Airway epithelial cell (primary cell): ENCODE results near the gene C12orf76.

- RAMPAGE, long total RNA: no peak
Measured at GRCh38 chr12:109099244-109099762, 1.9 kb downstream of the UNG start.

- RAMPAGE, long total RNA: no peak
Measured at GRCh38 chr12:109575590-109576065, 2.0 kb downstream of the MVK start.

GRCh38 chr12:109714773-109715157 is 1.1 kb downstream of the FAM222A start:
- RAMPAGE, long total RNA: no peak

DNA sequence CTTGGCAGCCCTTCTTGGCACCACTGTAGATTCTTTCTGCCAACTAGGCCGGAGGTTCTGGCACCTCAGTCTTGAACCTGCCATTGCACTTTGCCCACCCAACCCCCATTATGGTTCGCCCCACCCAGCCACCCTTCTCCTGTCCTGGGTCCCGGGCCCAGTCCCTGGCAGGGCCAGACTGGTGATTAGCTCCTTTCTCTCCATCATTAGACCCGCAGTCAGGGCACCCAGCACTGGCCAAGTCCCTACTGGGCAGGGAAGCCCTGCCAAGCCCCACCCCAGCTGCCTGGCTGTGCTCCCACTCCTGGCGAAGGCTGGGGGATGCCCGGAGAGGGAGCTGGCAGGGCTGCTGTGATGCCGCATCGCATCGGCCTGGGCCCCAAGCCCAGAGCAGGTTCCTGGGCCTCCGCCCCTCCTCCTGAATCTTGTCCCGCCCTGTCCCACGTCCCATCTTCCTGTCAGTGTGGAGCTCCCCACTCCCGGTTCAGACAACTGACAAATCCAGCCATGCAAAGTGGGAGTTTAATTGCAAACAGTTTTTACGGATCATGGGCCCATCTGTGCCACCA is 9.8 kb downstream of the FAM222A start:
- RAMPAGE, long total RNA: no peak

DNA sequence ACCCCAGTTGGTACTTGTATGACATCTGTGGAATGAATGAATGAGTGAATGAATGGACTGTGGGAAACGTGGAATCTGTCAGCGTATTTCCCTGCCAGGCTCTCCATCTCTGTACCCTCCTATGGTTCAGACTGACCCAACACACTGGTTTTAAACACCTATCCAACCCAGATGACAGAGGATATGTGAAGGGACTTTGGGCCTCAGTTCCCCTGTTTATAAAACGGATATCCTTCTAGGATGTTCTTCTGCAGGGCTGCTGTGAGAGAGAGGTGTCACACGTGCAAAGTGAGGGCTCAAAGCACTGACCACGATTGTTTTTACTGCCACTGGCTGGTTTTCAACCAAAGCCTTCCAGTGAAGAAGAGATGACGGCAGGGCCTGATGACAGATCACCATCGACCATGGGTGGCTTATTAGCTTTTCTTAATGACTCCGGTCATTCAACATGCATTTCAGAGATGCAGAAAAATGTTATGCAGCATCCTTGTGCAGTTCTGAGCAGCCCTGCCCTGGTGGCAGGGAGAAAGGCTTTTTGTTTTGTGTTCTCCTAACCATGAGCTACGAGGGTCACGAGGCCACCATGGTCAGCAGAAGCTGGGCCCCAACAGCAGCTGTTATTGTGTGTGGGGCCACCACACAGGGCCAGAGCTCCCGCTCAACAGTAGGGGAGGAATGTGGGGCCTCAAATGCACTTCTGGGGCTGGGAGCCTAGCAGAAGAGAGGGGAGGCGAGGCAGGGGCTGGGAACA is 16.7 kb downstream of the GLTP start:
- RAMPAGE, long total RNA: no peak

DNA sequence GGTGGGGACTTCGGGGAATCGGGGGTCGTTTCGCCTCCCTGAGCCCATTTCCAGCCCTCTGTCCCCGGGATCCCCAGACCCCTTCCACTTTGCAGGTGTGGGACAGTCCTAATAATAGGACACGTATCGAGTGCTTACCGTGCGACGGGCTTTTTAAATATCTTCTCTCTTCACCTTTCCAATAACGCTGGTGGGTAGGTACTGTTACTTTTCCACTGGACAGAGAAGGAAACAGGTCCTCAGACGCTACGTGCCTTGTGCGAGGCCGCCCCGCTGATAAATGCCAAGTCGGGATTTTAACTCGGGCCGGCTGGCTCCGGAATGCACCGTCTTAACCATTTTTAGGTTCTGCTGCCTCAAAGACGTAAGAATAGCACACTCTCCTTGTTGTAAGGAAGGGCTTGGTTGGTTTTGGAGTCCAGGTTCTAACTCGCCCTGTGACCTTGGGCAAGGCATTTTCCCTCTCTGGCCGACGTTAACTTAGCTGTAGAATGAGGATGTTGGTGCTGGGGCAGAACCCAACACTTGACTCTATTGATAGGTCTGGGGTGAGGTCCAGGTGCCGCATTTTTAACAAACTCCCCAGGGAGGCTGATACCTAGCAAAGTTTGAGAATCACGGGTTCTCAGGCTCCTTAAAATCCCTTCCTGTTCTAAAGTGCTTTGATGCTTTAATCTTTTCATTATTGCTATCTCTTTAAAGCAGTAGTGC is 739 bp downstream of the ANKRD13A start:
- RAMPAGE, long total RNA: no peak

- RAMPAGE, long total RNA: start-site peak on the minus strand at chr12:110048507-110048536, 266 and 56 reads in 2 replicates
Measured at GRCh38 chr12:110048276-110048887, at the start of gene C12orf76. Gene C12orf76, minus strand, starts transcription at chr12:110048522.

- RAMPAGE, long total RNA: no peak
Measured at GRCh38 chr12:110316399-110316829, 35.4 kb downstream of the ATP2A2 start.

- RAMPAGE, long total RNA: no peak
Measured at GRCh38 chr12:110348749-110349209, 54.7 kb downstream of the ANAPC7 start.

DNA sequence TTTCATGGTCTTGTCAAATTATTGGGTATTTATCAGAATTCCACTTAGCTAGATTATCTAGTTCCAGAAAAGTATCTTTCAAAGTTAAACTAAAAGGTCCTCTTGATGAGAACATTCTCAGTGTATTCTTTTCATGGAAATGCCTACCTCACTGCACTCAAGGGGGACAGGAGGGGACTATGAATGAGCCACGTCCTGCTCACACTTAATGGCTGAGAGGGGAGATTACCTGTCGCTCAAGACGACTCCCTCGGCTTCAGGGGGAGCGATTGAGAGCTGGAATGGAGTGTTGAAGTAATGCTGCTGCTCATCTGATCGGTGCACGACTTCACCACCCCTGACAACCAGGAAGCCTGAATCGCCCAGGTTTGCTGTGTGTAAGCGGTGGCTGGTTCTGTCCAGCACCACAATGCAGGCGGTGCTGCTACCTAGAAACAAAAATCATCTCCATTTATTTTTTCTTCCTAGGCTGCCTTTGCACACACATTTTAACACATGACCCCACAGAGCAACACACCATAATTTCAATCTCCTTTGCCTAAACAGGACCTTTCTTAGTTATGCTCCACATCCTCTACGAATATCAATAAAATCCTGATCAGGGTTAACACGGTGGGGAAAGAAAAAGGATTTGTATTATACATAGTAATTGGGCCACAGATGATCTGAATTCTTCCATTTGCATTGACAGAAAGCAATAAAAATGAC is 37.3 kb downstream of the PPTC7 start:
- RAMPAGE, long total RNA: no peak

DNA sequence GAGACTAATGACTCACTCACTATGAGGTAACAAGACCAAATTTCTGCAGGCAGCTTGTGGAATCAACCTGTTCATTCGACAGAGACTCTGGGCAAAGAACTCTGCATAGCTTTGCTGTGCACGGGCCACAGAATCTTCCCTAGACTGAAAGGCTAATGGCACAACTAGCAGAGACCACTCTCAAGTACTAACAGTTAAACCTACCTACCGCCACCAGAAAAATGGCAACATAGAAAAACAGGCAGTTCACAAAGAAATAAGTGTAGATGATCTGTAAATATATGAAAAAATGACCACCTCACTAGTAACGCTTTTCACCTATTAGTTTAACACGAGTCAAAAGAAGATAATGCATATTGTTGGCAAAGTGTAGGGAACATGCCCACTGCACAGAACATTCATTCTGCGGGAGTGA is 36.5 kb downstream of the PPTC7 start:
- RAMPAGE, long total RNA: no peak

DNA sequence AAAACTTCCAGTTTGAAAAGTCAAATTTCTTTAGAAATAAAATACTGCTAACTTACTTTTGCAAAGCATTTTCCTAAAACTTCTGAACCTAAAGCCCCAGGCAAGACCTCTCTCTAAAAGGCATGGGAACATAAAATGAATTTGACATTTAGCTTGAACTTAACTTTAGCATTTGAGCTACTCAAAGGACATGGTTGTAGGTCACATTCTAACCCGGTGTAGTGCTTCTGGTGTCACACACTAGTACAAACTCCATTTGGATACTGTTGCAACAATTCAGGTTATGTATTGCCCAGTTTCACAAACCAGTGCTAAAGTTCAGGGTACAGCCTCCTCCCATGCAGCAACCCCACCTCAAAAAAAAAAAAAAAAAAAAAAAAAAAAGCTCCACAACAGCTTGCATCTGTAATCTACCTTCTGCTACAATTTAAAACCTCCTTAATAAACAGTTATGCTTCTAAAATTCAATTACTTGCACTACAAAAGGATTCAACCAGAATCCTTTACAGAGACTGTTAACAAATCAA is 7.8 kb downstream of the PPTC7 start:
- RAMPAGE, long total RNA: no peak

- RAMPAGE, long total RNA: no peak
Measured at GRCh38 chr12:110584943-110586059, 2.2 kb upstream of the PPTC7 start.

DNA sequence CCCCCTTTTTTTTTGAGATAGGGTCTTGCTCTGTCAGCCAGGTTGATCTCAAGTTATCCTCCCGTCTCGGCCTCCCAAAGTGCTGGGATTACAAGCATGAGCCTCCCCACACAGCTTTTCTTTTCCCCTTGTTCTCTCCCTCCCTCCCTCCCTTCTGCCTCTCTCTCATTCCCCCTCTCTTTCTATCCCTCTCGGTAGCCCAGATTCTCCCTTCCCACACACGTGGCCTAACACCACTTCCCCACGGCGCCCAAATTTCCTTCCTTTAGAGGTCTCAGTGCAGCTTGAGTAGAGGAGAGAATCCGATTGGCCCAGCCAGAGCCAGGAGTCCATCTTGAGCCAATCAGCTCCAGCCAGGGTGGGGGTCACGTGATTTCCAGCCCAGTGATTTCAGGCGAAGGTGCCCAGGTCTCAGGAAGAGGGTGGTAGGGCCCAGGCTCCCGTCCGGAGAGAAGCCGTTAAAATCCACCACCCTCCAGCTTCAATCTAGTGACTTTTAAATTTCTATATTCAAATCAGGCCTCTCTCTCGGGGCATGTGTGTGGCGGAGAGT is 45.1 kb upstream of the MYL2 start:
- RAMPAGE, long total RNA: no peak

DNA sequence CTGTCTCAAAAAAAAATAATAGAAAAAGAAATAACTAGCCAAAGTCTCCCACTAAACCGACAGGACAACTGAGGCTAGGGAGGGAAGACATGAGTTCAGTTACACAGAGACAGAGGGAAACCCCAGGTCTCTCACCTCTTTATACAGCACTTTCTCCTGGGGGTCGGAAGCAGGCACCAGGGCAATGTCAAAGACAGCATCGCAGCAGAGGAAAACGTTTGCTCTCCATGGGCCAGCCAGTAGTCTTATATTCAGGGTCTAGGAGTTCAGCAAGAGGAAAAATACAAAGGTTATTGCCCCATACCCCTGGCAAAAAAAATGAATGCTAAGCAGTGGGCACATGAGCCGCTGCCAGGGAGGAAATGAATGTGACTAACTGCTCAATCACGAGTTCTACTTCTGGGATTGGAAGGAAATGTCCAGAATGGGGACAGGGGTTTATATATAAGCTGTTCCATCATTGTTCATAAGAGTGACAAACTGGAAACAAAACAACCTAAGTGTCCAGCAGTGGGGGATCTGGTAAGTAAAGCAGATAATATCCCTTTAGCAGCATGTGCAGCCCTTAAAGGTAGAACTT is 54.0 kb downstream of the PHETA1 start:
- RAMPAGE, long total RNA: no peak

GRCh38 chr12:111406764-111407747 is 1.3 kb downstream of the SH2B3 start:
- RAMPAGE, long total RNA: no peak

- RAMPAGE, long total RNA: no peak
Measured at GRCh38 chr12:111443607-111443923, 37.8 kb downstream of the SH2B3 start.

GRCh38 chr12:111448838-111449244 is 43.1 kb downstream of the SH2B3 start:
- RAMPAGE, long total RNA: no peak

- RAMPAGE, long total RNA: no peak
Measured at GRCh38 chr12:111509088-111509748, 89.9 kb downstream of the ATXN2 start.

DNA sequence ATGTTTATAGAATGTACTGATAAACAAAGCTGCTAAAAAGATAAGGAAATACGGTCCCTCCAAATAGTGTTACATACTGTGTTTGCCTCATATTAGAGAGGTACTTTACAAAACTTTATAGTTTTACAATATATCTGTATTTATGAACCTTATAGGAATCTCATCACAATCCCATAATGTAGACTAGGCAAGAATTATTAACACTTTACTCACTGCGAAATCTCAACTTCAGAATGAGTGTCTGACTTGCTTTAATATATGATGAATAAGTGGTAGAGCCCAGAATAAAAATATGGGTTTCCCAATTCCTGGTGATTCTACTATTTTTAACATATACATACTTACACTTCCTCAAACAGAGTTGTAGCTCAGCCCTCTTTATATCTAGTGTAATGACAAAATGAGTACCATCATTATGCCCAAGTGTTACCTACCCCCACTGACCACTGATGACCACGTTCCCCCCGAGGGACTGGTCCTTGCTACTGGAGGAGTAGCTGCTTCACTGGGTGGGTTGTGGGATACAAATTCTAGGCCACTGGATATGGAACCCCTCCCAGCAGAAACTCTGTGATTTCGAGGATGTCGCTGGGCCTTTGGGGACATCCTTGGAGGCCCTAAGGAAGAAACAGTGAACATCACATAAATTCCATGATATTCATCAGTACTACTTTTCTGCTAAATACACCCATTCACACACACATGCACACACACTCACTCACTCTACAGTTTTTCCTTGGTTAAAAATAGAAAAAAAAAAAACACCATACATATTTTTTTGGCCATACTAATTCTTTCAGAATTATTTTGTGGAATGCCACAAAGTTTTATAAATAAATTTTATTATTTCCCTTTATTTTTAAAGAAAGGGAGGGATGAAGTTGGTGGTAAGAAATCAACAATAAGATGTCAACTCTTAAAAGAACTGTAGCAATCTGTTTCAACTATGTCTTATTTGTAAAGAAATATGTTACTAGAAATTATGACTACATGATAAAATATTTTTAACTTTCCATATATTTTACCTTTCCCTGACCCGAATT is 85.9 kb downstream of the ATXN2 start:
- RAMPAGE, long total RNA: no peak